Smooth muscle cell (in vitro differentiated cells): ENCODE results near the genes TIFA and ALPK1.

DNA sequence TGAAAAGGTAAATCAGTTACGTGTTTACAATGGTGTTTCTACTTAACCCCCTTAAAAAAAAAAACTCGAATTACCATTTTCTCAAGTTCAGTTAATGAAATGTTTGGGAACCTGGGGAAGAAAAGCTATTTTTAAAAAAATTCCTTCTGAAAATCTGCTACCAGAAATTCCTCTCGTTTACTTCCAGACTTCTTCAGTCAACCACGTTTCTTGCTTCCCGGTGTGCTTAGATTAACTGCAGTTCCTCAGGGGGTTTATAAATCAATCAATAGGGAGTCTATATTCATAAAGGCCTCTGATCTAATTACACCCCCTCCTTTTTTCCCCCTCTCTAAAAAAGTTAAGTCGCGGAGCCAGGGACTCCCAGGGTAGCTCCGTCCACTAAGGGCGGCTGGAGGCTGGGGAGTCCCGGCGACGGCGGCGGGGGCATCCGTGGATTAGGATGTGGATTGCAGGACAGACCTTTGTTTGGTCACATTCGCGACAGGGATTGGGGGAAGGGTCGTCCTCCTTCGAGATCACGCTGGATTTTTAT lies 8.8 kb downstream of the PITX2 start:
- RAMPAGE, long total RNA = no peak

DNA sequence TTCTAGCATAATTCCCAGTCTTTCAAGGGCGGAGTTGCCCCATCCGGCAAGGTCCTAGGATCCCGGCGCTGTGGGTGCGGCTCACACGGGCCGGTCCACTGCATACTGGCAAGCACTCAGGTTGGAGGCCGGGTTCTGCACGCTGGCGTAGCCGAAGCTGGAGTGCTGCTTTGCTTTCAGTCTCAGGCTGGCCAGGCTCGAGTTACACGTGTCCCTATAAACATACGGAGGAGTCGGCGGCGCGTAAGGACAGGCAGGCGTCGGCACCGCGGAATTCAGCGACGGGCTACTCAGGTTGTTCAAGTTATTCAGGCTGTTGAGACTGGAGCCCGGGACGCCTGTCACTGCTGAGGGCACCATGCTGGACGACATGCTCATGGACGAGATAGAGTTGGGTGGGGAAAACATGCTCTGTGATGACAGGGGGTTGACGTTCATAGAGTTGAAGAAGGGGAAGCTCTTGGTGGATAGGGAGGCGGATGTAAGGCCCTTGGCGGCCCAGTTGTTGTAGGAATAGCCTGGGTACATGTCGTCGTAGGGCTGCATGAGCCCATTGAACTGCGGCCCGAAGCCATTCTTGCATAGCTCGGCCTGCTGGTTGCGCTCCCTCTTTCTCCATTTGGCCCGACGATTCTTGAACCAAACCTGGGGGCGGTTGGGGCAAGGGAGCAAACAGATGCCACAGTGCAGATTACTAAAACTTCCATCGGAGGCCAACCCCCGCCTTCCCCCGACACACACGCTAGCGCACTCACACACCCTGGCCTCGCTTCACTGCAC lies 4.6 kb downstream of the PITX2 start:
- RAMPAGE, long total RNA = no peak

DNA sequence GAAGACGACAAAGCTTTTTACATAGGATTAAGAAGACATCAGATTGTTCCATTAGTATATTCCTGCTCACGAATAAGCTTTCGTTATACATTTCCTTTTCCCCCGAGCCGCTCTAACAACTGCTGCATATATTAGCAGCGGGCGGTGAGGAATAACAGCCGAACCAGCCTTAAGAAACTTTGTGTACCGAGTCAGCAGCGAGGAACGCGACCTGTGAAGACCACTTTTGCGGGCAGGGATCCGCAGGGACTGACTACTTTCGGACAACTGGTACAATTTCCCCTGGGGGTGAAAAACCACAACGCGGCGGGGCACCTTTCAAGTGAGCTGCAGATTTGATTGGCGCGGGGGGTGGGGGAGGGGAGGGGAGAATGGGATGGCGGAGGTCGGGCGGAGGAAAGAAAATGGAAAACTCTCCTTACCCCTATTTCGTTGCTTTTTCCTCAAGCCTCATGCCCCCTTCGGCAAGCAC lies 5.8 kb upstream of the PITX2 start:
- RAMPAGE, long total RNA = no peak

DNA sequence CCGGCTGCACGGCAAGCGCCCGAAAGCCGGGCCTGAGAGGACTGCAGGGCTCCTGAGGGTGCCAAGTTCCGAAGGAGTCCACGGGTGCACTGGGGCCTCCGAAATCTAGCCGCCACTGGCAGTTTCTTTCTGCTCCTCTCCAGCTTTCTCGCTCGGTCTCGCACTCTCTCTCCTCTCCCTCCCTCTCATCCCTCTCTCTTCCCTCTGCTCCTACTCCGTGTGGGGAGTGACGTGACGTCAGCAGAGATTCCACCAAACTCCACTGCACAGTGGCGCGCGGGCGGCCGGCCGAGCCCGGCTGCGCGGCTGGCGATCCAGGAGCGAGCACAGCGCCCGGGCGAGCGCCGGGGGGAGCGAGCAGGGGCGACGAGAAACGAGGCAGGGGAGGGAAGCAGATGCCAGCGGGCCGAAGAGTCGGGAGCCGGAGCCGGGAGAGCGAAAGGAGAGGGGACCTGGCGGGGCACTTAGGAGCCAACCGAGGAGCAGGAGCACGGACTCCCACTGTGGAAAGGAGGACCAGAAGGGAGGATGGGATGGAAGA lies 14.0 kb upstream of the PITX2 start:
- RAMPAGE, long total RNA = start-site peak on the minus strand centred at position 161 of the sequence, 122 bp wide, 4,483 and 3,123 reads in 2 replicates

- RAMPAGE, long total RNA = no peak
Measured at GRCh38 chr4:111958025-111958333, 187.3 kb upstream of the FAM241A start.

DNA sequence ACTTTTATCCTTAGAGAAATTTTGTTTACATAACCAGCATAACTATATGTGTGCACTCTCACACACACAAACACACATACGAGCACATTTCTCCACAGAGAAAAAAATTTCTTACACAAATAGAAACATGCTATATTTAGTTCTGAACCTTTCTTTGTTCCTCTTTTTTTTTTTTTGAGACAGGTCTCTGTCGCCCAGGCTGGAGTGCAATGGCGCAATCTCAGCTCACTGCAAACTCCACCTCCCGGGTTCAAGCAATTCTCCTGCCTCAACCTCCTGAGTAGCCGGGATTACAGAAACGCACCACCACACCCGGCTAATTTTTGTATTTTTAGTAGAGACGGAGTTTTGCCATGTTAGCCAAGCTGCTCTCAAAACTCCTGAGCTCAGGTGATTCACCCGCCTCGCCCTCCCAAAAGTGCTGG lies 6.2 kb downstream of the TIFA start:
- RAMPAGE, long total RNA = no peak

GRCh38 chr4:112285352-112286254 lies at the start of gene TIFA:
Gene TIFA (minus strand): TSS chr4:112285904.
- RAMPAGE, long total RNA = no peak

DNA sequence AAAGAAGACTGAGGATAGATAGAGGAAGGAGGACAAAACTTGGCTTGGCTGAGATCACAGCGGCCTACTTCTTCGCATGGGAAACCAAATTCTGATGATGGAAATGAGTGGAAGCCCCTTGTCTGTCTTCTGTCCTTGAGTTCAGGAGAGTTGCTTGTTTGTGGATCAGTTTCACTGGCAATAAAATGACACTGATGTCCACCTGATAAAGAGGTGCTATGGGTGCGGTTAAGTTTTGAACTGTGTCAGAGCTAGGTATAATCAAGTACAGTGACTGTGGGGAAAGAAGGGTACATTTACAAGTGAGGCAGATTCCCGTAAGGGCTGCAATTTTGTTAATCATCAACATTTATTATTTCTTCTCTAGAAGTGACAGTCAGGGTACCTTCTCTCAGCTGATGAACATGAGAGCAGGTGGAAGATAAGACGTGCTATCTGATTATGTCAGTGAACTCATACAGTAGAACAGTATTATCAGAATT lies 1.9 kb upstream of the TIFA start:
- RAMPAGE, long total RNA = no peak

DNA sequence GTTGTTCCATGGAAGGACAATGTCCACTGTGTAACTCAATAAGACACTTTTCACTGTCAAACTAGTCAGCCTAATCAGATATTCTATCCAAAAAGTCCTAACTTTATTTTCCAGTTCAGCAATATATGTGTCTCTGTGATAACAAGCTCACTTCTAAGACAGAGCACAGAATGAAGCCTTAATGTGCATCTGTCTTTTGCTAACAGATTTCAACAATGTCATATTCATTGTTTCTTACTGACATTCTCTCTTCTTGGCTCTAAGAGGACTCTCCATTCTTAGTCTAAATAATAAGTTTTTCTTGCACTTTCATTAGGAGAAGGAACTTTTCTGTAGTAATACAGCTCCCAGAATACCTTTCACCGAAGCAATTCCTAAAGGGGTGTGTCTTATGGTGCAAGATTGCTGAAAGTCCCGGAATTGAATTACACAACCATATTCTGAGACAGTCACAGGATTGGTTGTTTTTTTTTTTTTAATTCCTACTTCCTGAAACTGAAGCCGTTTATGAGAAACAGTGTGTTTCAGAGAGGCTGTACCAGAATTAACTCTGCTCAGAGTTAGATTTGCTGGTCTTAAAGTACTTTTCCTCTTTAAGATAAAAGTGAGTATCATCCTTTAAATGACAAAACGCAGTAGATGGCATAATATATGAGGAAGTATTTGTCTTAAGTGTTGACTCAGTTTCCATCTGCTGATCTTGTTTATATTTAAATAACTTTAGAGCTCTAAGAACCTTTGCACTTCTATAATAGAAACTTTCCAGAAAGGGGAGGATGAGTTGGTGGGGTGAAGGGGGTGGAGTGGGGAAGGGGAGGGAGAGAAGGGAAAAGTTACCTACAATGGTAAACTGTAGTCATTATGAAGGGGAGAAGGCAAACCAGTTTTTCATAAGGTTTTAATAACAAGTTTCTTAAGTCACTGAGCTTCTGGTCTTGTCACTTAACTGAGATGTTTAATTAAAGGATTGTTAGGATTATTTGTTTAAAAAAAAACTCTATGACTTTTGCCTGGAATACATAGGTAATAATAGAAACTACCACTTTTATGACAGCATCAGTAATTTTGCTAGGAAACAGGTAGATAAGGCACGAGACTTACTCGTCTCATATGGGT lies at the start of gene ALPK1:
Gene ALPK1, plus strand, starts transcription at position 504 of the 1,116 bp plus-strand sequence.
- RAMPAGE, long total RNA = start-site peak on the plus strand centred at position 526 of the sequence, 33 bp wide, 30 and 57 reads in 2 replicates

- RAMPAGE, long total RNA = no peak
Measured at GRCh38 chr4:112514495-112514869, 1.5 kb downstream of the NEUROG2 start.

DNA sequence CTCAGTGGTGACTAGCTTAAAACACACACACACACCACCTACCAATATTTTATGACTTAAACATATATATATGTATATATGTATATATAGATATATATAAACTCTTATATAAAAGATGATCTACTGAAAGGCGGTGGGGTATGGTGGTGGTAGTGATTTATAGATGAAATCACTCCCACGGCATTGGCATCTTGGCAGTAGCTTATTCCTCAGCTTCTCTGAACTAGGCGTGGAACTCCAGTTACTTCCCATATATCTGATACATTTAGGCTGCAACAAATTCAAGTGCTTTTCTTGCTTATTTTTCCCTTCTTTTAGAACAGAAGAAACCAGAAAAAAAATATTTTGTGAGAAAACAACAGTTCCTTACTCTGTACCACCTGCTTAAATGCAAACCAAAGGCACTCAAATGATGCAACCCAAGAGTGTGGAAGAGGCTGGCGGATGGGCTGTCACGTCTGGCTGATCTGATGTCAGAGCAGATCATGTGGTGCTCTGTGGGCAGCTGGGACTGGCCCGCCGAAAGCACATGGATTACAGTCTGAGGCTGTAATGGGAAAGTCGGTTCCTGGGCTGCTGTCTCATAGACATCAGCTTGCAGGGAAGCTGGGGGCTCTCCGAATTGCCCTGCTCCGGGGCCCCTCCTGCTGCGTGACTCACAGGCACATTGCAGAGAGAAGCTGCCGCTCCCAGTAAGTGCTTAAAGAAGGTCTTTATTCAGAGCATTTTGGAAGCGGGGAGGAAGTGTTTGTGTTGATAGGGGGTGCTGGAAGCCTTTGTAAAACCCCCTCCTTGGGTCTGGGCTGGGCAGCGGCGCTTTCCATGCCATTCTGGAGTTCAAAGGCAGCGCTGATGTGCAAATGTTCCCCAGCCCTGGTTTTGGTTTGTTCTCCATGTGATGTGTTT lies 180.9 kb downstream of the LARP7 start:
- RAMPAGE, long total RNA = start-site peak on the plus strand centred at position 598 of the sequence, 152 bp wide, 43 and 105 reads in 2 replicates

- RAMPAGE, long total RNA = no peak
Measured at GRCh38 chr4:112818501-112819051, 181.6 kb downstream of the LARP7 start.

DNA sequence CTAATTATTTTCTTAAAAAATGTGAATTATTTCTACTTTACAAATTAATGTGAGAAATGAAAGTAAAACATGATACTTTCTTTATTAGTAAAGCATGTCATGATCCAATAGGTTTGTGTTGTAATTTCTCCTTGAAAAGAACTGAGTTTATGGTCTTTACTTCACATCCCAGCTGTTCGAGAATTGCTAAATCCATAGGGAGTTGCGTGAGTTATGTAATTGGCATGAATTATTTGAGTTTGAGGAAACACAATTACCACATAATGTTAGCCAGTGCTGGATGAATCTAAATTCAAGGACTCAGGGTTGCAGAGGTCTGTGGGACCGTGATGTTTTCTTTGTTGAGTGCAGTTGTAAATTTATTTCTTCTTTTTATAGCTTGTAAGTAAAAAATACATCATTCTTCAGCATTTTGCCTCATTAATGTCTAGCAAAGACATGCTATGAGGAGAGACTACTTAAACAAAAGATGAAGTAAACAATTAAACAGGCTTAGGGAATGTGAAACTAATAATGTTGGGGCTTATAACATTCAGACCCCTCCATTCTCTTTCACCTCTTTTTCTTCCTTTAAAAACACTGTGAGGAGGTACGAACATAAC lies 159.8 kb upstream of the ANK2 start:
- RAMPAGE, long total RNA = no peak

GRCh38 chr4:113106197-113106463 lies 56.7 kb downstream of the ANK2 start:
- RAMPAGE, long total RNA = no peak

DNA sequence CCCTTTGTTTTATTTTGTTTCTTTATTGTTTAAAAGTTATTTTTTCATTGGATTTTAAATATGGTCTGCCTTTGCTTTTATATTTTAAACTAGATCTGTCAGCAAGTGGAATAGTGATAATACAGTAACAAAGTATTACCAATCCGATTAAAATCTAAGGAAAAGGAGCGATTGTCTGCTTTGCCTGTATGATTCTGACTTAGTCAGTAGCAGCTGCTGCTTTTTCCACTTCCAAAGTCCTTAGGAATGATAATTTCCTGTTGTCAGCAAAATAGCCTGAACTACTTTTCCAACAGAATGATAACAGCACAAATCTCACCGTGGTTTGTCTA lies 289.9 kb downstream of the ANK2 start:
- RAMPAGE, long total RNA = no peak

DNA sequence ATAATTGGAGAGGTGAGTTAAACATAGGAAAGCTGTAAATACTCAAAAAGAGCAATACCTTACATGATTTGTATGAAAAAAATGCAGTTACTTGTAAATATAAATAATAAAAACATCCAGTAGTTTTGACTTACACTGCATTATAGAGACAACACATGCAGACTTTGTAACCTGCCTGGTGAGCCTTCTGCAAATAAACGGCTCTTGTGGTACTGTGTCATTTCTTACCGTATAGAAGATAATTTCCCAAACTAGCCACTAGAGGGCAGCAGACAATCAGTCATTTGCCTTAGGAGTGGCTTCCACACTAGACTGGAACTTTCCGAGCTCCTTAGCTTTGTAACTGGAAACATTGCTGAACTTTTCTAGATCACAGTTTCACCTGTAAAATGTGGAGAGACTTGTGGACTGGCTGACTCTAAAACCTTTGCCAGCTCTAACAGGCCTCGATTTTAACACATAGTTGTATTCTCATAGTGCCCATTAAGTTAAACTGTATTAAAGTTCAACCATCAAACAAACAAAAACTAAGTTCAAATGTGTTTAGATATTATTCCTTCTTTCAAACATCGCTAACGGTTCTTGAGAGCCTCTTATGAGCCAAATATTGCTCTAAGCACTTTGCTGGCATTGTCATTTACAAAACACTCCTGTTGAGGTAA lies 345.3 kb downstream of the ANK2 start:
- RAMPAGE, long total RNA = no peak

DNA sequence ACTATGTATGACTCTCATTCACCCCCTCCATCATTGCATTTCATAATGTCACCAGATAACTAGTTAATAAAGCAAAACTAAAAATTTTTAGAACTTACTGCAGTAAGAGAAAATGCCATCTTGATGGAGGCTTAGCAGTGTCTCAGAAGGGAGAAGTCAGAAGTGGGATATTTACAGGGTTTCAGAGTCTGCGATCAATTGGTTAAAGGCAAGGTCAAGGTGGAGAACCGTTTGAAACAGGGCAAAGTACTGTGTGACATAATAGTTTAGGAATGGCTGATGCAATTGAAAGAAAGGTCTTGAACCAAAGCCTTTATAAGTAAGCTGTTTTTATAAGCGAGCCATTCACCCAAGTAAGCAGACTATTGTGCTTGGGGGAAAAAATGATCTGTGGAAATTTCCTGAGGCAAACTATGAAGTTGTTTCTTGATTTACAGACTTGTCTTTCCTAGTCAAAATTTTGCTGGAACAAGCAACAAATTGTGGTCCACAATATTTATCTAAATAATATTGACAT lies 327.4 kb downstream of the CAMK2D start:
- RAMPAGE, long total RNA = no peak

DNA sequence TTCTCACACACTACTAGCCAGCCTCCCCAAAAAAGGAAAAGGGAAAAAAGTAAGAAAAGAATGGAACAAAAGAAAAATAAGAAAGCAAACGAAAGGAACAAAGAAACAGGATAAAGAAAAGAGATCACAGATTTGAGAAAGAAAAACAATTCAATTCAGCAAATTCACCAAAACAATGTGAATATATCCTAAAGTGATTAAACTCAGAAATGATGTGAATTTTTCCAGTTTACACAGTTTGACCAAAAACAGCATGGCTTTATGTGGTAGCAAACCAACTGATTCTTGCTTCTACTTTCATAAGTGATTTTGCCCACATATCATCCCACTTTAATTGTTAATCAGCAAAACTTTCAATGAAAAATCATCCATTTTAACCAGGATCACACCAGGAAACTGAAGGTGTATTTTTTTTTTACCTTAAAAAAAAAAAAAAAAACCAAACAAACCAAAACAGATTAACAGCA lies 307.8 kb downstream of the CAMK2D start:
- RAMPAGE, long total RNA = no peak

DNA sequence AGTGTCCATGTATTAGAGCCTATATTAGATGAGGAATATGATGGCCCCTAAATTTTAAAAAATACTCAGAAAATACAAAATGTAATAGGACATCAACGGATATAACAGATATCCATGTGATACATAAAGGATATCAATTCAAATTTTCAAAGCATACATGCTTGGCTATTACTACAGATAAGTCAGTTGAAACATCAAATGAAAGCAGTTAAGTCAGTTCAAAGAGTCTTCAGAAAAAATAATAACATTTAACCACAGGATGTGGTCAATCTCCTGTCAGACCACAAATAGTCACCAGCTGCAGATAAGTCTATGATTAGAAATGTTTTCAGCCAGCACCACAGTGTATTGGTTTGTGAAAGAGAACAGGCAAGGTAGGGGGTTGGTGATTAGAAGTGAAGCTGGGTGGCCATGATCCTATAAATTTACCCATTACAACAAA lies 196.7 kb downstream of the CAMK2D start:
- RAMPAGE, long total RNA = no peak

GRCh38 chr4:113584651-113585237 lies 176.8 kb downstream of the CAMK2D start:
- RAMPAGE, long total RNA = no peak